T47D (cell line): ENCODE measurements around a stretch of chr2.

DNA sequence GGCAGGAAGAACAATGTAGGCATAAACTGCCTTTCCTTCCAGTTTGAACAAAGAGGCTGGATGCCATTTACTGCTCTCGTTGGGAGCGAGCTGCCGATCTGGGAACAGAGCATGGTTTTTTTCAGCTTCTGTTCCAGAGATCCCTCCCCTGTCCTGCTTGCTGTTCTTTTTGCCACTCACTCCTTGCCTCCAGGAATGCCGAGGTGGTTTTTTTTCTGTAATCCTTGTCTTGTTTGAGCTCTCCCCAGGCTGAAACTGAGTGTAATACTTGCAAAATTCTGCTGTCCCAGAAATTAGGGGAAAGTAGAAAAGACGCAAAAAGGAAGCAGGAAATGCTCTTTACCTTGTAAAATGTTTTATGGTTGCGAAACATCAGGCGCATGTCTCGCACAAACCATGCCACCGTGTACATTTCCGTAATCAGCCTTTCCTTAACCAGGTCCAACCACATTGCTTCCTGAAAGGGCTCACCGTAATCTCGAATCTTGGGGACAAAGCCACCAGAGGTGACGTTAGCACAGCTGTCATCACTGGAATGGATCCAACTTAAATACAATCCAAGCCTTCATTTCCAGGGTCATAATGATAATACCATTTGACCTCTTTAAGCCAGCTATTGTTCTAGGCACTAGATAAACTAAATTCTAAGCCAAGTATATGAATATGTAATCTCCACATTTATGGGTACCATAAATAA is 49.4 kb downstream of the SP110 start:
- RRBS = no CpG with 5 or more reads among the region's 13 CpGs

- RRBS = no CpG with 5 or more reads among the region's 6 CpGs
Observed at GRCh38 chr2:230257644-230258221, 32.2 kb downstream of the SP140 start.

DNA sequence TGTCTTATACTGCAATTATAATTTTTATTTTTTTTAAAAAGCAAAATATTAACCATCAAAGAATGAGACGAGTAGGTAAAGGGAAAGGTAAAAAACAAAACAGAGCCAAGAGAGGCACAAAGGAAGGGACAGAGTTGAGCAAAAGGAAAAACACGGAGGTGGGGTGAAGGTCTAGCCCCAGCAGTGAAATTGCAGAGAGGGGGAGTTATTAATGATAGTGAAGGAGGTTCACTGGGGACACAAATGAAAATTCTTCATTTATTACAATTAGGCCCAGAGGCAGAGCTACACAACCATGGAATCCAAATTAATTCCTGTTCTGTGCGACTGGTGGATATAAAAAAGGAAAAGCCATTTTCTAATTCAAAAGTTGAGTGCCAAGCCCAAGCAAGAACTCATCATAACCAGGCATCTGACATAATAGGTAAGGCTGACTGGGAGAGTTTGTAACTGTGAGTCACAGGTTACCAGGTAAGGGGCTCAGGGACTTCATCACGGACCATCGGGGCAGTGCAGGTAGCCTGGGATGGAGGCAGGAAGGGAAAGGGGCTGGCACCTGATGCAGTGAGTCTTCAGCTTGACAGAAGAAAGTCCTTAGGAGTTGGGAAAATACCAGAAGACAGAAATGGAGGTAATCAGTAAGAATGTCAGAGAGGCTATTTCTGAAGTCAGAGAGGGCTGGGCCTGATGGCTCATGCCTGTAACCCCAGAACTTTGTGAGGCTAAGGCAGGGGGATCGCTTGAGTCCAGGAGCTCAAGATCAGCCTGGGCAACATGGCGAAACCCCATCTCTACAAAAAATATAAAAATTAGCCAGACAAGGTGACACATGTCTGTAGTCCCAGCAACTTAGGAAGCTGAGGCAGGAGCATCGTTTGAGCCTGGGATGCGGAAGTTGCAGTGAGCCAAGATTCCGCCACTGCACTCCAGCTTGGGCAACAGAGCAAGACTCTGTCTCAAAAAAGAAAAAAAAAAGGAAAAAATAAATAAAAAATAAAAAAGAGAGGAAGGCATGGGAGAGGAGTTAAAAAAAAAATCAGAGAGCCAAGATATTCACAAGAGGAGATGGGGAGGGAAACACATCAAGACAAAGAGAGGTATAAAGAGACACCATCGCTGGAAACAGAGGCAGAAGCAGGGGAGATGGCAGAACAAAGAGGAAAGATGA is 45.4 kb downstream of the SP100 start:
- RRBS = no CpG with 5 or more reads among the region's 11 CpGs

DNA sequence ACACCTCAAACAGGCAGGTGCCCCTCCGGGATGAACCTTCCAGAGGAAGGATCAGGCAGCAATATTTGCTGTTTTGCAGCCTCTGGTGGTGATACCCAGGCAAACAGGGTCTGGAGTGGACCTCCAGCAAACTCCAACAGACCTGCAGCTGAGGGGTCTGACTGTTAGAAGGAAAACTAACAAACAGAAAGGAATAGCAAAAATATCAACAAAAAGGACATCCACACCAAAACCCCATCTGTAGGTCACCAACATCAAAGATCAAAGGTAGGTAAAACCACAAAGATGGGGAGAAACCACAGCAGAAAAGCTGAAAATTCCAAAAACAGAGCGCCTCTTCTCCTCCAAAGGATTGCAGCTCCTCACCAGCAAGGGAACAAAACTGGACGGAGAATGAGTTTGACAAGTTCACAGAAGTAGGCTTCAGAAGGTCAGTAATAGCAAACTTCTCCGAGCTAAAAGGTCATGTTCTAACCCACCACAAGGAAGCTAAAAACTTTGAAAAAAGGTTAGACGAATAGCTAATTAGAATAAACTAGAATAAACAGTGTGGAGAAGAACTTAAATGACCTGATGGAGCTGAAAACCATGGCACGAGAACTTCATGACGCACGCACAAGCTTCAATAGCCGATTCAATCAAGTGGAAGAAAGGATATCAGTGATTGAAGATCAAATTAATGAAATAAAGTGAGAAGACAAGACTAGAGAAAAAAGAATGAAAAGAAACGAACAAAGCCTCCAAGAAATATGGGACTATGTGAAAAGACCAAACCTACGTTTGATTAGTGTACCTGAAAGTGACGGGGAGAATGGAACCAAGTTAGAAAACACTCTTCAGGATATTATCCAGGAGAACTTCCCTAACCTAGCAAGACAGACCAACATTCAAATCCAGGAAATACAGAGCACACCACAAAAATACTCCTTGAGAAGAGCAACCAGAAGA is 110.4 kb downstream of the SP100 start:
- RRBS = no CpG with 5 or more reads among the region's 12 CpGs

- RRBS = no CpG with 5 or more reads among the region's 1 CpG
Observed at GRCh38 chr2:230784979-230785166, 72.2 kb downstream of the CAB39 start.

DNA sequence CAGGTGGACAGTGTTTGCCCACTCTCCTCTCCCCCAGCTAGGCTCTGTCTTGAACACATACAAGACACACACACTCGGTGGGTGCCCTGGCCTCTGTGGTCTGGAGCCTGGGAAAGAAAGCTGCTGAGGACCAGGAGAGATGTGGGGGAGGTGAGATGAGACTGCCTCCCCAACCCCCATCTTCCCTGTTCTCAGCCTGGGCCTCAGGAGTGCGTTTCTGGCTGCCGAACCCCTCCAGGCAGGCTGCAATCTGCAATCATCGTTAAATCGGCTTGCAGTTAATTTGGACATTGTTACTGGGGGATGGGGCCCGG is 4.6 kb downstream of the ITM2C start:
- RRBS = no CpG with 5 or more reads among the region's 6 CpGs

GRCh38 chr2:230894183-230894869 is 29.6 kb downstream of the ITM2C start:
- RRBS = no CpG with 5 or more reads among the region's 16 CpGs

DNA sequence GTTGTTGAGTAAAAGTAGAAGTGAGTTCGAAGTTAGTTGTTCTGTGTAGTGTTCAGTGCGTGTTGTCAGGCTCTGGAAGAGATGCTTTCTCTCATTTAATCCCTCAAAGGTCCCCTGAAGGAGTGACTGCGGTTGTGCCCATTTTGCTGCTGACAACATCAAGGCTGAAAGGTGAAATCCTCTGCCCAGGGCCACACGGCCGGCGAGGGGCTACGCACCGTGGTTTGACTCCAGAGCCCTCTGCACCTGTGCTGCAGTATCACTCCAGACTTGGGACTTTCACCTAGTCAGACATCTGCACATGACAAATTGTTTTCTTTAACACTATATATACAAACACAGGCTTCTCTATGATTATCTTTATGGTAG is 90.1 kb downstream of the ARMC9 start:
- RRBS = no CpG with 5 or more reads among the region's 8 CpGs

DNA sequence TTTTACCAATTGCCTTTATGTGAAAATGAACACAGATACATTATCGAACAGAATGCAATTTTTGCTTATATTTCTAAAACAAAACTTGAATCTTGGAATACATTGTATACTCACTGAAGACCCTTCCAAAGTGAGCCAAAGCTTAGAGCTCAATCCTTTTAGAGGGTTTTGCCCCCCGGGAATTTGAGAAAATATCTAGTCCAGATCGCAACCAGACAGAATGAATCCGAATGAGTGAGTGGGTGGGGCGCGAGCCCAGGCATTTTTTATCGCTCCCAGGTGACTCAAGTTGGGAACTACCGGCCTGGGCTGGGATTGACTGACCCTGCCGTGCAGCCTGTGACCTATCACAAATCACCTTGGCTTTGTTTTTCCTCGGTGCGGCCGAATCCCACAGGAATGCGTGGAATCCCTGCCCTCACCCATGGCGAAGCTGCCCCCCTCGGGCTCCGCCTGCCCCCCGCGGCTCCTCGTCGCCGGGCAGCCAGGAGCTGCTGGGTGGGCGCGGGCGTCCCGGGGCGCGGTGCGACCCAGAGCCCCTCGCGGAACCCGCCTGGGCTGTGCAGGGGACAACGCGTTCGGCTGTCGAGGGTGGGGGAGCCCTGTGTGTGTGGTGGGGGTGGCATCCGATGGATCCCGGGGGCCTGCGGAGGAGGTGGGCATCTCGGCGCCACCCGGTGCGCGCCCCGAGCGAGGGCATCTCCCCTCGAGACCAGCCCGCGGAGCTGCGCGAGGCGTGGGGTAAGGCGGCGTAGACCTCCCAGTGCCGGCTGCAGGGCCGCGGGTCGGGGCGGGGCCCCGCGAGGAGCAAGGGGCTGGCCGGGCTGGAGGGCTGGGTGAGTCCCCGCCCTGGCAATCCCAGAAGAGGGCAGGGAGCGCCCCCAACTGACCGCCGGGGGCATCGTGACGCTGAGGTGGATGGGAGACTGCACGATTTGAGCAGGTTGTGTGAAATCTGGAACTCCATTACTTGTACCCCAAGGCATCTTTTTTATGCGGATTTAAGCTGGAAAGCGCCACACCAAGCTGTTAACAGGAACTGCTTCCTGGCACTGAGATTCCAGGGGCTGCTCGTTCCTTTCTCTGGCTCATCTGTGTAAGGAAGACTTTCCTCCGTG is 16.5 kb downstream of the B3GNT7 start:
- RRBS = 2% methylated on average over 39 of the region's 72 CpGs

- RRBS = no CpG with 5 or more reads among the region's 10 CpGs
Observed at GRCh38 chr2:231452593-231453263, 11.6 kb downstream of the NCL start.

GRCh38 chr2:231456418-231457103 is 7.7 kb downstream of the NCL start:
- RRBS = no CpG with 5 or more reads among the region's 6 CpGs

DNA sequence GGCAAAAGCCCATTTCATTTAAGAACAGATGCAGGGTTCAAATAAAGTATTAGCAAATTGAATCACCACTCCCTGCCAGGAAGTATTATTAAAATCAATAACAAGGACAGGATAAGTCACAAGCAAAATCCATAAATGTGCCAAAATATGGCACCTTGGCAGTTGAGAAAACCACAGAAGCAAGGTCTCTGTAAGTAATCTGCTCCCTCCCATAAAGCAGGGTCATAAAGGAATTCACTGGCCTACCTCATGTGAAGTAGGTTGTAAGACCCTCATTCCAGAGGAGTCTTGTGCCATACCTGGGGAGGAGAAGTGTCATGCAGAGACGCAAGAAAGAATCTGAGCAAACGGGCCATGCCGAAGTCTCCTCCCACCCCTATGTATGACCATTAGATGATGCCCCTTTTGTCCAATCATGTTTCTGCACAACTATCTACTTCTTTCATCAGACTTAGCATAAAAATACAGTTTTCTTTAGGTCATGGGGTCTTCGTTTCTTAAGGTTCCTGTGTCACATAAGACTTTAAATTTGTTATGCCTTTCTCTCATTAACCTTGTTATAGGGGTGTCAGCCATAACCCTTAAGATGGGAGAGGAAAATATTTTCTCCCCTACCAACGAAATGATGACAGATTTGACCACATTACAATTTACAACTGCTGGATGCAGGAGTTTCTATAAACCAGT is 14.6 kb downstream of the NMUR1 start:
- RRBS = no CpG with 5 or more reads among the region's 5 CpGs

DNA sequence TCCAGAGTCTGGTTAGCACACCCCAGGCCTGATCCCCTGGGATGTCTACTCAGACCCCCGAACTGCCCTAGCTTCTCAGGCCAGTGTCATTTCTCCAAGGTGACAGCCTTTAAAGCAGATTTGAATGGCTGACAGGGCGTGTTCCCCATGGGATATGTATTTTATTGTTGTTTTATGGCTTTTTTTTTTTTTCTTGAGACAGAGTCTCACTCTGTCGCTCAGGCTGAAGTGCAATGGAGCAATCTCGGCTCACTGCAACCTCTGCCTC is 40.8 kb upstream of the PTMA start:
- RRBS = no CpG with 5 or more reads among the region's 4 CpGs

DNA sequence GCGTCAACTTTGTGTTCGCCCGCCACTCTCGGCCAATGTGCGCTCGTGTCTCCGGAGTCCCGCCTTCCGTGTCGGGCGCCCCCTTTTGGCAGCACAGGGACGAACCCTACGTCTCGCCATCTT is 1.4 kb upstream of the PTMA start:
- RRBS = 1% methylated on average over 5 of the region's 14 CpGs

GRCh38 chr2:231709644-231710027 is 1.3 kb downstream of the PTMA start:
- RRBS = 0% methylated on average over 1 of the region's 34 CpGs

- RRBS = no CpG with 5 or more reads among the region's 7 CpGs
Observed at GRCh38 chr2:231781974-231782321, 866 bp upstream of the PDE6D start.

GRCh38 chr2:231900456-231901012 is 25.7 kb downstream of the NPPC start:
- RRBS = 4% methylated on average over 7 of the region's 23 CpGs

DNA sequence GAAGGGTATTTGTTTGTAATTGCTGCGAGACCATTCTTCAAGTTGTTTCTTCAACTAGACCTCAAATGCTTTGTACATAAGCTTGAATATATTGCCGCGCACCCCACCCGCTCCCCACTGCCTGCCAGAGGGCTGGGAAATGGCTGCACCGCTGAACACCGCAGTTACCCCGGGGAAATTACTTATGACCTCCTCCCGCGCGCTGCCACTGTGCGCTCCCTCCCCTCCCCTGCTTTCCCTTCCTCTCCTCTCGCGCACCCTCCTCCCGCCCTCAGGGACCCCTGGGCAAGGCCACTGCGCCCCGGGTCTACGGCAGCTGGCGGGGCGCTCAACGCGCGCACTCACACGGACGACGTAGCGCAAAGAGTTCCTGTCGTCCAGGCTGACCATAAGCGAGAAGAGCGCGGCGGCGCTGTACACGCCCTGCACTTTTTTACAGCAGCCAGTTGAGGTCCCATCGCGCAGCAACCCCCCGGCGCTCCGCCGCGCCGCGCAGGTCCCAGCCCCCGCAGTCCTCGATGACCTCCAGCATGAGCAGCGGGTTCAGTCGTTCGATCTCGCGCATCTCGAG is 7.9 kb downstream of the ALPP start:
- RRBS = no CpG with 5 or more reads among the region's 50 CpGs

DNA sequence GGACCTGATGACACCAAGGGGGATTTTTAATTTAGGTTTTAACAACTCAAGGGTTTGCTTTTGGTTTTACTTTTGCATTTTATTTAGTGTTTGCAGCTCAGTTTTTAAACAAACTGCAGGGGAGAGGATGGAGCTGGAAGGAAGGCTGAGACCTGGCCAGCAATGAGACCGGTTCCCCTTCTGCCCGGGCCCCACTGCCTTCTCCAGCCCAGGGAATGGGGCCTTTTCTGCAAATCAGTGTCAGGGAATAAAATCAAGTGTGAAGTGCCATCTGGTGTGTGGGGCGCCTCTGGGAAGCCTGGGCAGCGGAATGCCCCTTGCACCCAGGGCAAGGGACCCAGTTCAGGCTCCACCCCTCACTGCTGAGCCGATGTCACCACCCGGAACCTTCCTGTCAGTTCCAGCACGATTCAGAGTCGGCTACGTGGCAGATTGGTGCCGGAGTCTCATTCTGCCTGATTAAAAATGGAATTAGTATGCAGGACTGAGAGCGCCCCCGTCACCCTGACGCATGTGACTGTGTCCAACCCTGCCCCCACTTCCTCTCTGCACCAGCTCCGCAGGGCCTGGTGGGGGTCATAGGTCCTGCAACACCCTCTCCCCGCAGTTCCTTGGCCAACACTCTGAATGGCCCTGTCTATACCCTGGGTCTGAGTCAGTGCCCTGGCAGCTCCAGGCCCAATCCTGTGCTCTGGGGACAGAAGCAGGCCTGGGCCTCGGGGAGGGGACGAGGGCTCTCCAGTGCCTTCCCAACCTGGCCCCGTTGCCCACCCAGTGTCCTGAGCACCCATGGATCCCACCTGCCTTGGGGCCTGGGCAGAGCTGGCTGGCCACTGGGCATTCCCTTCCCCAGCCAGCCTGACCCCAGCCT is 8.2 kb upstream of the ALPI start:
- RRBS = 83% methylated on average over 5 of the region's 18 CpGs